ENCODE data around the gene ADCY10.

DNA sequence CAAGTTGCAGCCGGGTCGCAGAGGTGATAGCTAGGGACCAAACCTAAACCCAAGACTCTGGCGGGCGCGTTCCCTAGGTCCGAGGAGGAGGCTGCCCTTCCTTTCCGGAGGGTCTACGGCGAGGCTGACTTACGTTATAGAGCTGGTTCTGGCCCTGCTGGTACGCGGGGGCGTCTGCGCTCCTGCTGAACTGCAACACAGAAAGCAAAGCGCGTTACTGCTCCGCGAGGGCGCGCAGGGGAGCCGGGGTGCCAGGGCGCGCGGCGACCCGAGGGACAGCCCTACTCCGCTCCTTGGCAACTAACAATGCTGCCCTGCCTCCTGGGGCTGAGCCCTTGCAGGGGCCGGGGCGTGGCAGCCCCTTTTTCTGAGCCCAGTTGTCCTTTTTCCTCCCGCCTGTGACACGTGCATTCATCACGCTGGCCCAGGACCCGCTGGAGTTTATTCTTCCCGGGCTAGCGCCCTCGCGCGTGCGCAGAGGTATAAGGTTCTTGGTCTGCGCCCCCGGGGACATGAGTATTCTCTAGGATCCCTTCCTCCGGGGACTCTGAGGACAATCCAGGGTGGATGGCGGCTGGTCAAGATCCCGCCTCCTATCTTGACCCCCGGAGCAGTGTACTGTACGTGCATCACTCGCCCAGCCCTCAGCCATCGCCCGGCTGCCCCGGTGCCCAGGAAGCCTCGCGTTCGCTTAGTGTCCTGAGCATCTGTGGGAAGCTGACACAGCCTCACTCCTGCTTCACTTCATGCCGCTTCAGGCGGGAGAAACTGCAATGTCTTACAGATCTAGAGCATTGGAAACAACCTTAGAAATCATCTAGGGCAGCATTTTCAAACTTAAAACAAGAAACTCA lies 78.9 kb downstream of the CD247 start:
- PRO-cap, result no peak
- RAMPAGE, long total RNA, 3 experiments, result no peak in any of the 3 experiments

DNA sequence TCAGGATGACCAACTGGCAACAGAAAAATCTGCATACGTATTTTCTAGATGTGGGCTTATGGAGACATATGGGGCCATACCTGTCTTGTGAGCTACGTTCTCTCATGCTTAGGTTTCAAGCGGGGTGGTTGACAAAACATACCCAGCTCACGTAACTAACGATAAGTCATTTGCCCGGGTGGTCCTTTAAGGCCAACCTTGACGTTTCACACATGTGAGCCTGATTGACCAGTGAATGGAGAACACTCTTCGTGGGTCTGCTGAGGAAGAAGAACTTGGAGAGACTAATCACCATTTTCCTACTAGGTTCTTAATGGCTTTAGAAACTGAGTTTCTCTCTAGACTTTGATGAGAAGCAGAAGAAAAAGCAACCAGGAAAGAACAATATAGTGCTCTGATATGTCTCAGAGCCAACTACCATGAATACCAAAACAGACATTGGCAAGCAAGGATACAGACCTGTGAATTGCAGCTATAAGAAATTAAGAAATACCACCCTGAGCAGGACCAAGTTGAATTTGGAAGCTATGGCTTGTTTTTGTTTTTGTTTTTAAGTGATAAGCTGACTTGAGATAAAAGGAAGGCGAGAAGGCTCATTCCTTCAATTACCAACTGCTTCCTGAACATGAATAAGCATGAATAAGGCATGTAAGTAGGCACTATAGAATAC lies 13.3 kb upstream of the RCSD1 start:
- PRO-cap, result no peak
- RAMPAGE, long total RNA, 3 experiments, result no peak in any of the 3 experiments

DNA sequence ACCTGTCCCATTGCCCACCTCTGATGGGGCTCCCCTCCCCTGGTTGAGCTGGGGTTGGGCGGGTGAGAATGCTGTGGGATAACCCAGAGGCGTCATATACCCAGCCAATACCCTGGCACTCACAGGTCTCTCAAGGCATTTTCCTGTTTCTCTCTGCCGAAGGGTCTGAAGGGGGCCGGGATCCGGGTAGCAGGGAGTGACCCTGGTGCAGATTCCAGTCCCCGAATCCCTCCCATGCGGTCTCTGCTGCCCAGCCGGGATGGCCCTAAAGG lies 995 bp upstream of the RCSD1 start:
- PRO-cap, result no peak
- RAMPAGE, long total RNA, 3 experiments, result no peak in any of the 3 experiments

DNA sequence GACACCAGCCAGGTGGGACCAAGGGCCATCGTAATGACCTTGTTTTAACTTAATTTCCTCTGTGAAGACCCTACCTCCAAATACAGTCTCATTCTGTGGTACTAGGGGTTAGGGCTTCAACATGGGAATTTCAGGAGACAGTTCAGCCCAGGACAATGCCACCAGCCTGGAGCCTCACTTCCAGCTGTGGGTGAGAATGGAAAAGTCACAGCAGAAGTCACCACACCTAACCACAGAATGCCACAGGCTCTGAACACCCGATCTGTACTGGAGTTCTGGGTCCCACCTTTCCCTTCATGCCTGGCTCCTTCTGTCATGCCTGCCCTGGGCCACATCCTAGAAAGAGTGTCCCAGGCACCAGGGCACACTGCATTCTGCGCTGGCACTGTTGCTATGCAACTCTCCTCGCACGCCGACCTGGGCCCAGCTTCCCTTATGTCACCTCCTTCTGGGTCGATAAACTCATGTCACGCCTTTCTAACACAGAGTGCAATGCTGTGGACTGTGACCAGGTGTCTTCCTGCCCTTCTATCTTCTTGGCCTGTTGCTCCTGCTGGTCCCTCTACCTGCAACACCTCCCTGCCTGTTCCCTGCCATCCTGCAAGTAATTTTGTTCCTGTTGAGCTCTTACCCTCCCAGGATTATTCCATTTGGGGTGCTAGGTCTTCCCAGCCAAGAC lies 21.2 kb downstream of the RCSD1 start:
- PRO-cap, result no peak
- RAMPAGE, long total RNA, 3 experiments, result no peak in any of the 3 experiments

DNA sequence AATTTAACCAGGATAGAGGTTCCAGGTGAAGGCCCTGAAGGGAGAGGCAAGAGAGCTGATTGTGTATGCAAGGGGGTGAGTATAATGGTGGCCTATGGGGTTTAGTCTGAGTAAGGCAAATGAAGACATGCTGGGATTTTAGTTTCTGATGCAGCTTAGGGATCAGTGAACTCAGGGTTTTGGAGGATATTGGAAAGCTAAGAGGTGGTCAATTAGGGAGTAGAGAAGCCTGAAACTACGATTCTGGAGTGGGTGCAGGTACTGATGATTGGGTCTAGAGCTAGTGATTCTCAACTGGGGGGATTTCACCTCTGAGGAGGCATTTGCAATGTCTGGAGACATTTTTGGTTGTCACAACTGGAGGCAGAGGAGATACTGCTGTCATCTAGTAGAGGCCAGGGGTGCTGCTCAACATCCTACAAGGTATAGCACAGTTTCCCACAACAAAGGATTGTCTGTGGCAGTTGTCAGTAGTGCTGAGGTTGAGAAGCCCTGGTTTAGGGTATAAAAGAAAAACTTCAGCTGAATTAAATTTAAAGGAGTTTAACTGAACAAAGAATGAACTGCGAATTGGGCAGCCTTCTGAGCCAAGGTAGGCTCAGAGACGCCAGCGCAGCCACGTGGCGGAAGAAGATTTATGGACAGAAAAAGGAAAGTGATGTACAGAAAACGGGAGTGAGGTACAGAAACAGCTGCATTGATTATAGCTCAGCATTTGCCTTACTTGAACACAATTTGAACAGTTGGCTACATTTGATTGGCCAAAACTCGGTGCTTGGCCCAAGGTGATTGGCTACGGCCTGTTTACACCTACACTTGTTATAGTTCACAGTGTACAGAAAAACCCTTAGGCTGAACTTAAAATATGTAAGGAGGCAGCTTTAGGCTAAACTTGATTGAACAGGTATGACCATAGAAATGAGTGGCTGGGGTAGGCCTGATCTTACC lies 40.3 kb downstream of the MPZL1 start:
- PRO-cap, result no peak
- RAMPAGE, long total RNA, 3 experiments, result no peak in any of the 3 experiments

GRCh38 chr1:167913542-167914495 lies at the start of gene ADCY10:
Gene ADCY10 (minus strand): TSS chr1:167914134.
- PRO-cap, result no peak
- RAMPAGE, long total RNA, 3 experiments, result no peak in any of the 3 experiments

- PRO-cap, result no peak
- RAMPAGE, long total RNA, 3 experiments, result no peak in any of the 3 experiments
These were observed 1.1 kb upstream of the ADCY10 start for GRCh38 chr1:167915058-167915501.

- PRO-cap, result no peak
- RAMPAGE, long total RNA, 3 experiments, result no peak in any of the 3 experiments
These were observed 29.2 kb upstream of the MPC2 start for GRCh38 chr1:167965876-167966607.

- PRO-cap, result no peak
- RAMPAGE, long total RNA, 3 experiments, result no peak in any of the 3 experiments
These were observed 67.7 kb downstream of the TBX19 start for GRCh38 chr1:168348431-168348644.

DNA sequence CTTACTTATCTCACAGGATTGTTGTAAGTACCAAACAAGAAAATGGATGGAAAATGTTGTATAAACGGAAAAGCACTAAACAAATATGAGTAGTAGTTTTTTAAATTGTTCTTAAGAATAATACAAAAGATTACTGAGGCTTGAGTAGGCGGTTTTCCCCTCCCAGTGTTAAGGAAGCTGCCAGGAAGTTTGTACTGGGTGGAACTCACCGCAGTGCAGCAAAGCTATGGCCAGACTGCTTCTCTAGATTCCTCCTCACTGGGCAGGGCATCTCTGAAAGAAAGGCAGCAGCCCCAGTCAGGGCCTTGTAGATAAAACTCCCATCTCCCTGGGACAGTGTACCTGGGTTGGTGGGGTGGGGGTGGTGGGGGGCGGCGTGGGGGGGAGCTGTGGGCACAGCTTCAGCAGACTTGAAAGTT lies 58.8 kb downstream of the XCL2 start:
- PRO-cap, result unidirectional peak, plus-strand start at position 213 of the sequence
- RAMPAGE, long total RNA, 3 experiments, result no peak in any of the 3 experiments

GRCh38 chr1:168751921-168752715 lies 23.1 kb upstream of the DPT start:
- PRO-cap, result no peak
- RAMPAGE, long total RNA, 3 experiments, result no peak in any of the 3 experiments

DNA sequence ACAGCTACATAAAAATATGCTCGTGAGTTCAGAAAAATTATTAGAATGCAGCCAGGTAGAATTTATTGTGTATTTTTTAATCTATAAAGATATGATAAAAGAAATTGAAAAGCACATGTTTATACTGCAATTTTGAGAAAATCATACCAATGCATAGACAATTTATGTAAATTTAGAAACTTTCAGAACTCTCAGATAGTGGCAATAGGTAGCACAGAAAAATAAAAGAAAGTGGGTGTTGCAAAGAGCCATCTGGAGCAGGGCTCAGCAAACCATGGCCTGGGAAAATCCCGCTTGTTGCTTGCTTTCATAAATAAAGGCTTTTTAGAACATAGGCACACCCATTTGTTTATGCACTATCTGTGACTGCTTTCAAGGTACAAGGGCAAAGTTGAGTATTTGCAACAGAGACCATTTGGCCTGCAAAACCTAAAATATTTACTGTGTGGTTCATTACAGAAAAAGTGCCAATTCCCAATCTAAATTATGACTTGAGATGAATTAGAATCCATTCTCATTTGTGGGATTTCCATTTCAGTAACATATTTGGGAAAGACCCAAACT lies 43.4 kb upstream of the DPT start:
- PRO-cap, result no peak
- RAMPAGE, long total RNA, 3 experiments, result no peak in any of the 3 experiments

GRCh38 chr1:168834281-168834774 lies 105.3 kb upstream of the DPT start:
- PRO-cap, result no peak
- RAMPAGE, long total RNA, 3 experiments, result no peak in any of the 3 experiments

DNA sequence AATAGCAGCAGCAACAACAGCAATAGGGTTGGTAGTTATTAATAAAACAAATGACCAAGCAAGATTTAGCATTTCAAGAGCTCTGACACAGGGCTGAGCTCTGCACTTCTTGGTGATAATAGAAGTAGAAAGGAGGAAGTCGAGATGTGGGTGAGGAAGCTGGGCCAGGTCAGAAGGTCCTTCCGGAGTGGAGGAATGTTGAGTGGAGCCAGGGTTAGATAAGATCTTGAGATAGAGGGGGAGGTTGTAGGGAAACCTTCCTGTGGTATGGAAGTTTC lies 45.6 kb upstream of the ATP1B1 start:
- PRO-cap, result no peak
- RAMPAGE, long total RNA, 3 experiments, result no peak in any of the 3 experiments

DNA sequence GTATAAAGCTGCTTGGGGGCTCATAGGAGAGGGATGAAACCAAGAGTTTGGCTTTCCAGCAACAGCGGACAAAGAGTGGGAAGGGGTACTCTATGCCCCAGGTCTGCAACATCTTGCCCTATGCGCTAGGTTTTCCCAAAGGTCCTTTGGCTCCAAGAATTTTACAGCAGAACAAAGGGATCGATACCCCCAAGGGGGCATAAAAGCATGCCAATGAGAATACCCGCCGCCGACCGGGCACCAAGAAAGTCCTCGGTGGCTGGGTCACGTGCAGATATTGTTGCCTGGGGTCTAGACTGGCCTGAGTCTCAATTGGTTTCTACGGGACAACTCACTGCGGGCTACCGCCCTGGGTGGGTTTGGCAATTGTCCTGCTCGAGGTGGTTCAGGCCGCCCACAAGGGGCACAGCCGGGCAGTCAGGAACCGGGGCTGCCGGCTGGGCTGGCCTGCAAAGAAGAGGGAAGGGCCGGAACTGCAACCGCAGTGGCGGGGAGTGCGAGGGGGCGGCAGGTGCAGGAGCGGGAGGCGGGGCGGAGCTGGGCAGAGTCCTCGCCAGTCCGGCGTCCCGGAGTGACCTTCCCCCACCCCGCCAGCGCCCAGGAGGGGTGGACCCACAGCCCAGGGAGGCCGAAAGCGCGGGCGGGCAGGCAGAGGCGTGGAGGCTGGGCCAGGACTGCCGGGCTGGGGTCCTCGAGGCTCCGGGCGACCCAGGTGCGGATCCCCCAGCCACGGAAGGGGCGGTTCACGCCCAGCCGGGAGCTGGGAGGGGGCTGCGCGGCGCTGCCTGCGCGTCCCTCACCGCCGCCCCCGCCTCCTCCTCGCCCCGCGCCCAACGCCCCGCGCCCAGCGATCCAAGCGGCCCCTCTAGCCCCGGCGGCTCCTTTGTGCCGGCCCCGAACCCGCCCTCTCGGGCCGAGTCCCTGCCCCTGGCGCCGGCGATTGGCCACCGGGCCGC lies 907 bp upstream of the ATP1B1 start:
- PRO-cap, result unidirectional peak, plus-strand start at position 484 of the sequence; unidirectional peak, plus-strand start at position 516 of the sequence; unidirectional peak, plus-strand start at position 651 of the sequence; bidirectional peak, plus-strand start outside the sequence, minus-strand start at position 885 of the sequence
- RAMPAGE, long total RNA, 3 experiments, result no peak in any of the 3 experiments

DNA sequence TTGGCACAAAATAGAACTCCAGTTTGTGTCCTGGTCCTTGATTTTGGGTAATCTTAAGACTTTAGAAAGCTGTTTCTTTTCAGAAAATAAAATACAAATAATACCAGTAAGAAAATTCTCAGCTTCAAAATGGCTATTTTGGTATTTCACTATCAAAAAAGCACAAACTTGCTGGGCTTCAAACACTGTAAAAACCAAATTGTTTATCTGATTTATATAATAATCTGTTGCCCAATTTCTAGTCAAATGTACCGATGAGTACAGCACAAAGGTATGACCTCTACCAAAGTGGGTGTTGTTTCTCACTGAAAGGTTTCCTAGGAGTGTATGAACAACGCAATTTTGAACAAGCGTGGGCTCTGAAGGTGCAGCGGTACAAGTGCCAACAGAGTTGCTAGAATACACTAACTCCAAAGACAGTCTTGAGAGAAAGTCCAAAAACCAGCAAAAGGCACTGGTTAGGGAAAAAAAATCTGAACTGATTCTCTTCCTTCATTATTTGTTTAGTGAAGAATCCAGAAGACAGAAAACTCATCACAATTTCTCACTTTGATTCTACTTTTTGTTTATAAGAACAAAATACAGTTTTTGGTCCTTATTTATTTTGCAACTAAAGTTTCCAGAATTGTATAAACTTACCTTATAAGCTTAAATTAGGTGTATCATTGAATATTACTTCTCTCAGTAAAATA lies 130.4 kb downstream of the ATP1B1 start:
- PRO-cap, result no peak
- RAMPAGE, long total RNA, 3 experiments, result no peak in any of the 3 experiments

GRCh38 chr1:169426972-169427328 lies 324 bp downstream of the CCDC181 start:
- PRO-cap, result no peak
- RAMPAGE, long total RNA, 3 experiments, result no peak in any of the 3 experiments

DNA sequence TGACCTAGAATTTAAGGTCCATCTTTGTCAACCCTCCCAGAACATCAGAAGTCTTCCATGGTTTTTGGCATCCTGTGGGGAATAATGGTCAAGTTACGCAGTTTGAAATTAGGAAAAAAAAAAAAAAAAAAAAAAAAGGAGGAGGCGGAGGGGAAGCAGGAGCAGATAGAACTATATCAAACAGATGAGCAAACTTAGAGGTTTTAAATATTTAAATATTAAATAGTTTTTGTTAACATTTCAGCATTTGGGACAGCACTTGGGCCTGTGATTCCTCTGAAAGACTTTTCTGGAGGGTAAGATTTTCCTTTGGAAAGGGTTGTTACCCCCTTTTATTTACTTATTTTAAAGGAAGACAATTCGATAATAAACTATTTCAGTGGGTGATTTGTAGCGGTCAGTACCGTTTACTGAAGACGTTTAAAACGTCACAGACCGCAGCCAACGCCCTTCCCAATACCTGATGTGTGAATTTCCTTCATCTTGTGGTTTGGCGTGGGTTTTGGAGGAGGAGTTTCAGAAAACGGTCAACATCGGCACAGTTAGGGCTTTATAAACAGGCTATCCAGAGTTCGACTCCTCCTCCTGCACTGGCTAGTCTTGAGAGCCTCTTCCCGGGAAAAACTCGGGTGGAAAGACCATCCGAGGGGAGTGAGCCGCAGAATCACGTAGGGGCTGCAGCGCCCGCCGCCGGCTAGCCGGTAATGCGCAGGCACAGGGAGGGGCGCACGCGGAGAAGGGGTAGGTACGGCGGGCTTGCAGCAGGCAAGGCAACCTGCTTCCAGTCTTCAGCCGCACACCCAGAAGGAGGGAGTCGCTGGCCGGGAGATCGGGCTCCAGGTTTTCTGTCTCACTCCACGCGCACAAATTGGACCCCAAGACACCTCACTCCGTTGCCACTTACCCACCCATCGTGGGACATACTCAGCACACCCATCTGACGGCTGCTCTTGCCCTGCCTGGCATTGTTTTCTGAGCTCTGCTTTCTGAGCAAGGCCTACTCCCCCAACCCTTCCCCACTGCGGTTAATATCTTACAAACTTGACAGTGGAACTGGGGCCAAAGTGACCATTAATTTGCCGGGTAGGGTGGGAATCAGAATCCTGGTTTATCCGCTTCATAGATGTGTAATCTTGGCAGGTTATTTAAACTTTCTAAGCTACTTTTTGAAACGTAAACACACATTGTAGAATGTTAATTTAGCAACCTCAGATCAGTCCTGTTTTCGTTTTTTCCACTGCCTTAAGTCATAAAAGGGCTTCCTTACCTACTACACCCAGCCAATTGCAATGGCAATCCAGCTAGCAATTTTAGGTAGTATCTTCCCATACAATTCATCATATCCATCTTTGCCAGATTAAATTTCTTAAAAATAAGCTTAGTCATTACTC lies 25.5 kb downstream of the SLC19A2 start:
- PRO-cap, result no peak
- RAMPAGE, long total RNA, 3 experiments, result no peak in any of the 3 experiments

GRCh38 chr1:169624018-169624525 lies 5.9 kb downstream of the SELP start:
- PRO-cap, result no peak
- RAMPAGE, long total RNA, 3 experiments, result no peak in any of the 3 experiments

DNA sequence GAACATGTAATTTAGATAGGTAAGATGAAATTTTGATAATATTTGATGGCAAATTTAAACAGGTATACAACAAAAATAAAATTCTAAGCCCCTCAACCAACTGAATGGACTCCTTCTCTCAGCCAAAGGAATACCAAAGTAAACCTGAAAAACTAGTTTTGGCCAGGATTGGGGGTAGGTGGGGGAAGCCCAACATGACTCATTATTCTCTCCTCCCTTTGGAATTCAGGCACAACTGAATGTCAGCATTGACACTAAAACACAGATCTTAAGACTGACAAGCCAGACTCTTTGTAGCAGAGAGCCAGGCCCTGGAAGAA lies 13.4 kb downstream of the METTL18 start:
- PRO-cap, result no peak
- RAMPAGE, long total RNA, 3 experiments, result no peak in any of the 3 experiments